HT1080 (cell line): ENCODE measurements around the genes DOK7 and S100P.

GRCh38 chr4:3462788-3463616 lies at the start of gene DOK7:
DOK7 (plus strand) TSS chr4:3463306.
RAMPAGE:
- cytosol, long total RNA: no peak
- long total RNA: no peak
- nucleus, long total RNA: no peak

GRCh38 chr4:3502470-3502954 lies 29.7 kb downstream of the LRPAP1 start:
RAMPAGE:
- cytosol, long total RNA: no peak
- long total RNA: no peak
- nucleus, long total RNA: no peak

RAMPAGE:
- cytosol, long total RNA: no peak
- long total RNA: no peak
- nucleus, long total RNA: no peak
Measured at GRCh38 chr4:3520095-3520979, 11.9 kb downstream of the LRPAP1 start.

RAMPAGE:
- cytosol, long total RNA: no peak
- long total RNA: no peak
- nucleus, long total RNA: no peak
Measured at GRCh38 chr4:3521193-3521844, 10.9 kb downstream of the LRPAP1 start.

GRCh38 chr4:3580918-3581365 lies 48.7 kb upstream of the LRPAP1 start:
RAMPAGE:
- cytosol, long total RNA: no peak
- long total RNA: no peak
- nucleus, long total RNA: no peak

GRCh38 chr4:3746195-3746609 lies 20.0 kb upstream of the ADRA2C start:
RAMPAGE:
- cytosol, long total RNA: no peak
- long total RNA: no peak
- nucleus, long total RNA: no peak

RAMPAGE:
- cytosol, long total RNA: no peak
- long total RNA: no peak
- nucleus, long total RNA: no peak
Measured at GRCh38 chr4:3765281-3766296, 596 bp upstream of the ADRA2C start.

DNA sequence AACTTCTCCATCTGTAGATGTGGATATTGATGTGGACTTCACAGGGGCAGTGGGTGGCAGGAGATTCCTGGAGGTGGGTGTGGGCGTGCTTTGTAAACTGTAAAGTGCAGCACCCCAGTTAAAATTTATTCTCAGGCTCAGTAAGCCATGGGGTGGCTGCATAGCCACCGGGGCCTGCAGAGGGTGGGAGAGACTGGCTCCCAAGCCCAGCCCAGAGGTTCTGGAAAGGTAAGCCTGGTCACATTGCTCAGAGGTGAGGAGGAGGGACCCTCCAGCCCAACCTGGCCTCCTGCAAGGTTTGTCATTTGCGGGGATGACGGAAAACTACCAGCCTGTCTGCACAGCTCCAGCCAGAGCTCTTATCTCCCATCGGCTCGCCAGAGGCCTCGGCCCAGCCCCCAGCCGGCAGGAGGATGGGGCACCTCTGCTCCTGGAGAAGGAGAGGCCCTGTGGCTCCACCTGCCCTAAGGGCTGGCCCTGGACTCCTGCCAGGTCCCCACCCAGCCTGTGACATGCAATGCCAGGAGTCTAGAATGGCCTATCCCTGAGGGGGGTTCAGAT lies 14.0 kb downstream of the ADRA2C start:
RAMPAGE:
- cytosol, long total RNA: no peak
- long total RNA: no peak
- nucleus, long total RNA: no peak

DNA sequence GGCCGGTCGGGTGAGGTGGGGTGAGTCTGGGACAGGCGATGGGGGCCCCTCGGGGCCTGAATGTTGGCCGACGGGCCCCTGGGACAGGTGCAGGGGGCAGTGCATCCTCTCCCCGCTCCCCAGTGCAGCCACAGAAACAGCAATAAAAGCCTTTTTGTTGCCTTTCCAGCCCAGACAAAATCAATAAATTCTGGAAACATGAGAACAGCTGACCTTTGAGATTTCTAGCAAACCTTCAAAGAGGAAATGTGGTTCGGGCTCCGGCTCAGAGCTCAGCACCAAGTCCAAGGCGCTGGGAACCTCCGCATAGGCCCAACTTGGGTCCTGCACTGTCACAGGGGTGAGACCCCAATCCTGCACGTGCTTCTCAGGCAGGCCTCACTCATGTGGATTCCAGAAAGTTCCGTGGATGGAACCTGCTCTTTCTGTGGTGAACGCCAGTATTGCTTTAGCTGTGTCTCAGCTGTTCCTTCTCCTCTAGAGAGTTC lies 18.5 kb downstream of the ADRA2C start:
RAMPAGE:
- cytosol, long total RNA: no peak
- long total RNA: no peak
- nucleus, long total RNA: no peak

GRCh38 chr4:3955129-3956206 lies 189.3 kb downstream of the ADRA2C start:
RAMPAGE:
- cytosol, long total RNA: no peak
- long total RNA: start-site peak on the minus strand at chr4:3955428-3955434, 18 reads
- nucleus, long total RNA: no peak

DNA sequence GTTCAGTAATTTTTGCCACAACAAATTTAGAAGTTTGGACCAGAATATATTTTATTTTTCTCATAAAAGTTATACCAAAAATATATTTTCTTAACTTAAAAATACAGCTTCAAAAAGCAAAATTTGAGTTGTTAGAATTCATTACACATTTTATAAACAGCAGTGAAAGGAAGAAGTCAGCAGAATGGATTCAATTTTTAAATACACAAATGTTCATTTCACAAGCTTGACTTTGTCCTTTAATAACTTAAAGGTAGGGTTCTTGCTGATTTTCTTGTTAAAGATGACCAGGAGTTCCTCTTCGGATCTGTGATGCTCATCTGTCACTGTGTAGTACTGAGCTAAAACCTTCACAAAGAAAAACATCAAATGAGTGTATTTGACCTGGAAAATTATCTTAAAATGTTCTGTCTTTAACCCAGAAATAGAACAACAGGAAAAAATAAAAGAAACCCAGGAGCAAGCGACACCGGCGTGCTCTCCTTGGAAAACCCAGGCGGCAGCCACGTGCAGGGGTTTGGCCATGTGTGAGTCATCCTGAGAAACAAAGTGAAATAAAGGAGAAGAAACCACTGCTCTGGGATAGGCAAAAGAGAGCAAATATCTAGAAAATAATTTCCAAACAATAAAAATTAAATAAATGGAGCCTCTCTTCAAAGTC lies 19.8 kb upstream of the TMEM128 start:
RAMPAGE:
- cytosol, long total RNA: no peak
- long total RNA: no peak
- nucleus, long total RNA: no peak

GRCh38 chr4:4395762-4396871 lies 9.2 kb downstream of the NSG1 start:
RAMPAGE:
- cytosol, long total RNA: no peak
- long total RNA: no peak
- nucleus, long total RNA: no peak

DNA sequence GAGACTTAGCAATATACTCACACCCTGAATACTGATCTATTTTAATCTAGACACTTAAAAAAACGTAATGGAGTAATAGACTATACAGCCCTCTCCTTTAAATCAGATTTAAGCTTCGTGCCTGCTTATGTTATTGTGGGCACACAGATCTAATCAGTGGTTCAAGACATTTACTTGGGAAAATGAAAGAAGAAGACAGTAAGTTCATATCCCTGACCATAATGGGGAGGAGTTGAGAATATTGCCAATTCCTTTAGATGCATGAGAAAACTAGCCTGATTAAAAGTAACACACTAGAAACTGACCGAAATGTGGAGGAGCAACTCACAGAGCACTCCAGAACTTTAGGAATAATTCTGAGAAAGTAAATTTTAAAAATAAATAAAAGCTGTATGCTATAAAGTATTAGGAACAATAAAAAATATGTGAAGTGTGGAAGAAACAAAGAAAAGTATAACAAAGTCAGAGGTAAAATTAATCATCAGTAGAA lies 19.5 kb downstream of the STX18 start:
RAMPAGE:
- cytosol, long total RNA: no peak
- long total RNA: no peak
- nucleus, long total RNA: no peak

GRCh38 chr4:5385634-5385934 lies 322.8 kb downstream of the EVC2 start:
RAMPAGE:
- cytosol, long total RNA: no peak
- long total RNA: no peak
- nucleus, long total RNA: no peak

DNA sequence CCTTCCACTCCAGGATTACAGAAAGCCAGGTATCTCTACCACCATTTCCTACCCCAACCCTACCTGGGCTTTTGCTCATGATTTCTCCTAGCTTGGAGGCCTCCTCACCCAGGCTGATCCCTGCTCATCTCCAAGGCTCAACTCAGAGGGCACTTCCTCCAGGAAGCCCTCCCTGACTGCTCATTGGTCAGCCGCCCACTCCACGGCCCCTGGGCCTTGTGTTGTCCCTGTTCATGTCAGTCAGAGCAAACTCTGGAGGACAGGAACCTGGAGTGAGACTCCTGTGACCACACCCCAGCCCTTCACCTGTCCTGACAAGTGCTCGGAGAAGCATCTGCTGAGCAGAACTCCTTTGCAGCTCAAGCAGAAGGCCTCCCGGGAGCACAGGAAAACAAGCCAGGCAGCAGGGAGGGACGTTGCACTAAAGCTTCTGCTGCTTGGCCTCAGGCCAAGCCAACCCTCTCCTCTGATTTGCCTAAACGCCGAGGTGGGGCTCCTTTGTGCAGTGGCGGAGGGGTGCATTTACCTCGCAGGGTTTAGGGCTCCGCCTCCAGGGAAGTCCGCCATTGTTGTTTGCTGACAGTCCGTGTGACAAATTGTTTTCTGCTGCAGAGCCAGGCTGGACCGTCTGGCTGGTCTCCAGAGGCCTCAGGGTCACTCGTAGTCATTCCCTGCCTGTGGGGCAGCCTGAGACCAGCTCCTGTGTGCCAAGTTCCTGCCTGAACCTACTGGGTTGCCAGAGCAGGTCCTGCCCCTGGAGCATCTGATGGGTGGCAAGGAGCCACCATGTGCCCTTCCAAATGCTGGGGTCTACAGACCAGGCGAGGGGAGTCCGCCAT lies 63.5 kb upstream of the CRMP1 start:
RAMPAGE:
- cytosol, long total RNA: no peak
- long total RNA: no peak
- nucleus, long total RNA: no peak

DNA sequence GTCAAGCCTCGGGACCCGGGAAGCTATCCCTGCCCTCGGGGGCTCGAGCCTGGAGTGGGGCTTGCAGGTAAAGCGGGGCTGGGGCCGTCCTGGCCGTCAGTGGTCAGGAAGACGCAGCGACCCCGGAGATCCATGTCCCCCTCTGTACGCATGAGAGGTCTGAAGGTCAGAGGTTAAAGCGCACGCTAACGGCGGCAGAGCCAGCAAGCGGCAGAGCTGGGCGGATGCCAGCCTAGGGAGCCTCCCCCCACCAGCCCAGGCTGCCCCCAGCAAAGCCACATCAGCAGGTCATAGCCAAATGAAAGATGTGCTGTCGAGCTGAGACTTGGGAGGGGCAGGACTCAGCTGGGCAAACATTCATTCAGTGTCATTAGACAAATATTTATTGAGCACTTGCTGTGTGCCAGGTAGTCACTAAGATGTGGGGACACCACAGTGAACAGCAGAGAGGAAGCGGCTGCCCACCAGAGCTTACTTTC lies 563 bp upstream of the JAKMIP1 start:
RAMPAGE:
- cytosol, long total RNA: no peak
- long total RNA: no peak
- nucleus, long total RNA: no peak

RAMPAGE:
- cytosol, long total RNA: no peak
- long total RNA: no peak
- nucleus, long total RNA: no peak
Measured at GRCh38 chr4:6632893-6633878, 7.3 kb upstream of the MRFAP1 start.

DNA sequence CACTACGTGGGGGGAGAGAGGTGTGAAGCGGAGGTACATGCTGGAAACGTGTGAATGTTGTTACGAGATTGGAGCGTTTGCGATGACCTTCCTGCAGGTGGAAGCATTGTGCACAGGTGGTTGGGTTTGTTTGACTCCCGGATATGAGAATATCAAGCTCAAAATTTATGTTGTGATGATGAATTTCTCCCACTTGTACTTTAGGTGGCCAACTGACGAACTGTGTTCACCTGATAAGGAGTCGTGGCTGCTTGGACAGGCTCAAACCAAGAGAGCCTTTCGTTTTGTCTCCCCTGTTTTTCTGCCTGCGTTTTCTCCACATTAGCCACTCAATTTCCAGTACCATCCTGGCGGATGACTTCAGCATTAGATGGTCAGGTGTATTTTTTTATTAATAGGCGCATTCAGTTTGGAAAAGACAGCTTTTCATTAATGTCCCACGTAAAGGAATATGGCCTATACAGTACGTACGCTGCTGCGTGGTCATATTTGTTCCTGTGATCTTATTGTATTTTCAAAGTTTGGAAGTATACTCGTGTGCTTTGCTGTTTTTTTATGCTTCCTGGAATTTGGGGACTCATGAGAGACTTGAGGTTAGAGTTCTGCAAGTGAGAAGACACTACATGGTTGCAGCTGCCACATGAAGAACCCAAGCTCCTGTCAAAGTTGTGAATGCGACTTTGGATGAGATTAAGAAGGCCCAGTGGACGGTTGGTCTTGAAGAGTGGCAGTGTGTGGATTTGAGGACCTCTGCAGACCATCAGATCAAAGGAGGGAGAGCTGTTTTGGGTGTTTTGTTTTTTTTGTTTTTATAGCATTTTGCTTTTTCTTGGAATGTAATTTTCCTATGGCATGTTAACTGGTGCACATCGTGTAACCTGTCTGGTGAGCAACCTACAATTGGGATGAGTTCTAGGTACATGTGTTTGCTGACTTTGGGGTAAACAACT lies 1.2 kb downstream of the ENSG00000170846 start:
RAMPAGE:
- cytosol, long total RNA: no peak
- long total RNA: no peak
- nucleus, long total RNA: no peak

RAMPAGE:
- cytosol, long total RNA: no peak
- long total RNA: no peak
- nucleus, long total RNA: no peak
Measured at GRCh38 chr4:6693184-6694342, at the start of gene S100P. S100P (plus strand) TSS chr4:6693878.

GRCh38 chr4:6771037-6771700 lies 11.4 kb upstream of the KIAA0232 start:
RAMPAGE:
- cytosol, long total RNA: no peak
- long total RNA: no peak
- nucleus, long total RNA: no peak